ENCODE measurements around a stretch of chr12.

GRCh38 chr12:107732901-107734064 is 27.7 kb downstream of the PRDM4 start:
- RRBS = no CpG with 5 or more reads among the region's 4 CpGs

DNA sequence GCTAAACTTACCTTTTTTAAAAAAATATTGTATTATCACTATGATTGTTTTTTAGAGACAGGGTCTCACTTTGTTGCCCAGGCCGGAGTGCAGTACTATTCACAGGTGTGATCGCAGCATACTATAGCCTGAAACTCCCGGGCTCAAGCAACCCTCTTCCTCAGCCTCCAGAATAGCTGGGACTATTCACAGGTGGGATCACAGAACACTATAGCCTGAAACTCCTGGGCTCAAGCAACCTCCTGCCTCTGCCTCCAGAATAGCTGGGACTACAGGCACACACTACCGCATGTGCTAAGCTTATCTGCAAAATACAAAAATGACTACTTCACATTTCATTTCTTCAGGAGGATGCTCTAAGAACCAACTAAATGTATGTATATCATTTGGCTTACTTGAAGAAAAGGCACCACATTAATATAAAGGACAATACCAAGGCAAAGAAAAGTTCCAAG is 10.1 kb downstream of the PRDM4 start:
- RRBS = no CpG with 5 or more reads among the region's 4 CpGs

DNA sequence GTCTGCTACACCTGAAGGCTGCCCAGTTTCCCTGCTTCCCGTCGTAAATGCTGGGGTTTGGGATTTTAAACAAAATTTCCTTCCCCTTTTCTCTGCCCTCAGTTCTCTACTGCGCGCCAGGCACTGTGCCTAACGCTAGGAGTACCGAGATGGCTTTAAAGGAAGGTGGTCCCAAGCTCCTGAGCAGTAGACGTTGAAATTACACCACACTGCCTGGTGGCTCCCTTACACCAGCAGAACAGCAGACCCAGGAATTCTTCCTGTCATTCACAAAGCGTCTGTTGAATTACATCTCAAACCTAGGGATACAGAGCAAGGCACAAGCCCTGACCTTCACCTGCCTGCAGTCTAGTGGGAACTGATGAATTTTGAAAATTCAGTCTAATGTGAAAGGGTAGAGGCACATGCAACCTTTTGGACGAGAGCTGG is 657 bp upstream of the PRDM4 start:
- RRBS = no CpG with 5 or more reads among the region's 9 CpGs

DNA sequence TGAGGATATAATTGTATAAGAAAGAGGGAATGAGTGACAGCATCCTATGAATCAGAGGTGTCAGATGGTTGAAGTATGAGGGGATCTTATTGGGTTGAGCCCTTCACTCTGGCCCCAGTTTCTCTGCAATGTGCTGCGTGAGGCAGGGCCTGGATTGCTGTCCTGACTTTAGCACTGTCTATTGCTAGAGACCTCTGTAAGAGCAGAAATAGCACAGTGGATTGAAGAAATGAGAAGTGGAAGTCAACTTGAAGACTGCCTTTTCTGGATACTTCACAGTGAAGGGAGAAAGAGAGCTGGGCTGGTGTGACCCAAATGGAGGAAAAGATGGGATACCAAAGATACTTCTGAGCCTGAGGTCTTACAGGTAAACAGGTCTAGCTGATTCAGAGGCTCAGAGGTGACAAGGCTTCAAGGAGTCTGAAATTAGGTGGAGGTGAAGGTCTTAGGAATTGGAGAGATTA is 5.8 kb downstream of the ASCL4 start:
- RRBS = no CpG with 5 or more reads among the region's 1 CpG

DNA sequence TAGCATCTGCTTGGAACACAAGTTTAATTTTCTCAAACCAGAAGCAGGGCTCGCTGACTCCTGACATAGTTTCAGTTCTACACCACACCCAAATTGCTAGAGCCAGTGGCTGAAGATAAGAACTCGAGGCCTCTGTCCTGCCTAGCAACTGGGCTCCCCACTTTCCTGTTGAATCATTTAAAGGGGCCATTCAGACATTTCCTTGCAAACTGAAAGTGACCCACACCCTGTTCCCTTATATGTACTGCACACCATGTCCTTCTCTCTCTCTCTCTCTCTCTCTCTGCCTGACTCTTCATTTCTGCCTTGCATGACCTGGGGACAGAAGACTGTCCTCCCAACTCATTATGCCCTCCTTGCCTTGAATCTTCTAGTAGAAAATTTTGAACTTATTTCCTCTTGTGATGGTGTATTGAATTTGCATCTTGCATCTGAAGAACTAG is 9.8 kb upstream of the WSCD2 start:
- RRBS = no CpG with 5 or more reads among the region's 2 CpGs

- RRBS = no CpG with 5 or more reads among the region's 3 CpGs
Observed at GRCh38 chr12:108291163-108291571, 47.9 kb downstream of the CMKLR1 start.

GRCh38 chr12:108337952-108338440 is 1.1 kb downstream of the CMKLR1 start:
- RRBS = no CpG with 5 or more reads among the region's 5 CpGs

GRCh38 chr12:108648193-108649152 is 14.8 kb upstream of the SELPLG start:
- RRBS = no CpG with 5 or more reads among the region's 14 CpGs

- RRBS = no CpG with 5 or more reads among the region's 6 CpGs
Observed at GRCh38 chr12:108652184-108652623, 18.5 kb upstream of the SELPLG start.

- RRBS = no CpG with 5 or more reads among the region's 12 CpGs
Observed at GRCh38 chr12:108783094-108783748, 51.9 kb upstream of the CORO1C start.

DNA sequence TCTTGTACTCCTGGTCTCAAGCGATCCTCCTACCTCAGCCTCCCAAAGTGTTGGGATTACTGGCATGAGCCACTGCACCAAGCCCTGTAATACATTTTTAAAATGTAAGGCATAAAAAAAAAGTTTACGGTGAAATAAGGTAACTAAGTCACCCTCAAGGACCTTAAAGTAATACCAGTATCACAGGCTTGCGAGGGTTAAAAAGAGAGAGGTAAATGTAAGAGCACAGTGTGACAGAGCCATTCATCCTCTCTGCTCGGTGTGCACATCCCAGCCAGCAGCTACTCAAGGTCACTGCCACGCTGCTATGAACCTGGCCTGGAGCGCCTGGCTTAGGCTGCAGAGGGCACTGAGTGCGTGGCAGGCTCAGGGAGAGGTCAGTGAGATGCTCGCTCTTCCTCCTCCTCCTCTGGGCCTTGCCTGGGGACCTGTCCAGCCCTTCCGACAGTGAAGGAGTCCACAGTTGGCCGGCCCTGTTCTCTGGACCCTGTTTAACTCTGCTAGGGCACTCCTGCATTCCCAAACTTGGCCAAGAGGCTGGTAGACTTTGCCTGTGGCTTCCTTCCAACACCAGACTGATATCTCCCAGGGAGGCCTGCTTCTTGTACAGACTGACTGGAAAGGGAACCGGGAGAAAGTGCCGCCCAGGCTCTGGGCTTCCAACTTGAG is 62.4 kb upstream of the CORO1C start:
- RRBS = no CpG with 5 or more reads among the region's 12 CpGs

DNA sequence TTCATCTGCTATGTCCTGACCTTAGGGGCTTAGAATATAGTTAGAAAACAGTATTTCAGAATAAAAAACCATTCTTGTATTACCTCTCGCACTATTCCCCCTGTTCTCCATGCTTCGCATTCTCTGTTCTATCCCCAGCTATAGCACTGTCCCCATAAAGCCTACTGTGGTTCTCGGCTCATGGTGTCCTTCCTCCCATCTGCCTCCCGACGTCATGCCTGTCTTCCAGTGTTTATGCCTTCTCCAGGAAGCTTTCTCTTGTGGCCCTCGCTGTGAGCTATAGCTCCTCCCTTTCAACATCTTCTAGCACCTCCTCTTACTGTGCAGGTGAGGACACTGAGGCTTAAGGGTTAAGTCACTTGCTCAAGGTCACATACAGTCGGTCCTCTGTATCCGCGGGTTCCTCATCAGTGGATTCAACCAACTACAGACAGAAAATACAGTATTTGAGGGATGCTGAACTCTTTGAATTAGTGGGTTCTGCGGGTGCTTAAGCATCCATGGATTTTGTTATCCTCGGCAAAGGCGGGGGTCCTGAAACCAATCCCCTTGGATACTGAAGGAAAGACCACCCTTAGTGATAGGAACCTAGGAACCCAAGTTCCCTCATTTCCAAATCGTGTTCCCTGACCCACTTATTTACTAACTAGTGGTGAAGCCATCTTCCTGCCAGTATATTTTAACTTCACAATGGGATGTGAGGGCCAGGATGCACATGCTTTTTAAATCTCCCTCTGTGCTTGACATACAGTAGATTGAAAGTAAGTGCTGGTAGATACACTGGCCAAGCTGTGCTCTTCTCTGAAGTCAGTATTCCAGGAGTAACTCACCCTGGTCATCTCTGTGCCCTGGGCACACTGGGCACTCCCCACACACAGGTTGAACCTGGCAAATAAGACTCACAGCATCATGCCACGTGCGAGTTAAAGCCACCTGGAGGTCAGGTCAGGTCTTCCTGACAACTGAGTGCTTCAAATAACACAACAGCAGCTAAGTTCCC is 23.0 kb downstream of the SSH1 start:
- RRBS = no CpG with 5 or more reads among the region's 15 CpGs

DNA sequence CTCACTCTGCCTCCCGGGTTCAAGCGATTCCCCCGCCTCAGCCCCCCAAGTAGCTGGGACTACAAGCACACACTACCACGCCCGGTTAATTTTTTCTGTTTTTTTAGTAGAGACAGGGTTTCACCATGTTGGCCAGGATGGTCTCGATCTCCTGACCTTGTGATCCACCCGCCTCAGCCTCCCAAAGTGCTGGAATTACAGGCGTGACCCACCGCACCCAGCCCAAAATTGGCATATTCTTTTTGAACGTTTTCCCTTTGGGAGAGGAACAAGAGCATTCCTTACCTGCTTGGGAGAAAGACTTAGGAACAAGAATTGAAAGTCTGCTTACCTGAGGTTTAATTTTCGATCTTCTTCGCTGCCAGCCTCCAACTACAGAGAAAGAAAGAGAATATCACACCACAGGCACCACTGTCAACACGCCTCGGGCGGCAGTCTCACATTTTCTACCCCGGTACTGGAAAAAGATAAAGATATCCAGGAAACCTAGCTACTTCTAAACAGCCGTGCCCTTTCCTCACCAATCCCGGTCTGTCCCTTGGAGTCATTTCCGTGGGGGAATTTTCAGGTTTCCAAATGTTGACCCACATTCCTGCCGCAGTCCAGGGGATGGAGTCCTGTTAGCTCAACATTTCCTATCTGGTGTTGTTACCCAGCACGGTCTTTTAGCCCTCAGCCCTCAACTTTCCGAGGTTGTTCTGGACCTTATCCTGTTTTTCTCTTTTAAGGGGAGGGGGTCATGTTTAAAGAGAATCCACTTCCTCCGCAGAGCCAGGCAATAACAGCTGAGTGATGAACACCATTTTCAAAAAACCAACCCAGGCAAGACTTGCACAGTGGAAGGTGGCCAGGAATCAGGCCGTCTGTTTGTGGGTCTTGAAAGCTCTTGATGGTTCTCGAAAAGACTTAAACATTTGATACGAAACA is 4.8 kb downstream of the SSH1 start:
- RRBS = no CpG with 5 or more reads among the region's 26 CpGs

DNA sequence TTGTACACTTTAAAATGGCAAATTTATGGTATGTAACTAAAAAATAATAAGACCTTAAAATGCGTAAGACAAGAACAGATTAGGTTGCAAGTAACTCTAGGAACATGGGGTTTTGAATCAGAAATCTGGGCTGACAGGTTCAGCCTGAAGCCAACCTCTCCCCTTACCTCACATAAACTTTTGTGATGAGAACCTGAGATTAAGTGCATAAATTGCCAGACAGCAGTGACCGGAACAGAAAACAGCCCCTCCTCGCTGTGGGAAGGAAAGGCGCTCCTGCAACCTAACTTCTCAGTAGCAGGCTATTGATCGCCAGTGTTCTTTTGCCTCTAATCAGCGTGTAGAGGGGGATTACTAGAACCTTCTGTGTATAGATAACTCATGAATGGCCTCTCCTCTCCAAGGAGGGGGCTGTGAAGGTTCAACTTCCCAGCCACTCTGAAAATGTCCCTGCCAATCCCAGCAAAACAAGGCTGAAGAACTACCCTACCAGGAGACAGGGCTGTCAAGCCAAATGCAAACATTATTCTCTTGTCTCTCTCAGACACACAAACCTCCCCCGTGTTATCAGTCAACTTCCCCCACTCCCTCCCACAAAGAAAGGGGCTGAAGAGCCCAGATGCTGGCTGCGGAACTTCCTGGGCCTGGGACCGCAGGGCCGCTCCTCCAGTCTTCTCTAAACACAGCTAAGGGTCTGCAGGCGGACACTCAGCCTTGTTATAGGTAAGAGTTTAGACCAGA is 1.7 kb downstream of the SSH1 start:
- RRBS = no CpG with 5 or more reads among the region's 11 CpGs

DNA sequence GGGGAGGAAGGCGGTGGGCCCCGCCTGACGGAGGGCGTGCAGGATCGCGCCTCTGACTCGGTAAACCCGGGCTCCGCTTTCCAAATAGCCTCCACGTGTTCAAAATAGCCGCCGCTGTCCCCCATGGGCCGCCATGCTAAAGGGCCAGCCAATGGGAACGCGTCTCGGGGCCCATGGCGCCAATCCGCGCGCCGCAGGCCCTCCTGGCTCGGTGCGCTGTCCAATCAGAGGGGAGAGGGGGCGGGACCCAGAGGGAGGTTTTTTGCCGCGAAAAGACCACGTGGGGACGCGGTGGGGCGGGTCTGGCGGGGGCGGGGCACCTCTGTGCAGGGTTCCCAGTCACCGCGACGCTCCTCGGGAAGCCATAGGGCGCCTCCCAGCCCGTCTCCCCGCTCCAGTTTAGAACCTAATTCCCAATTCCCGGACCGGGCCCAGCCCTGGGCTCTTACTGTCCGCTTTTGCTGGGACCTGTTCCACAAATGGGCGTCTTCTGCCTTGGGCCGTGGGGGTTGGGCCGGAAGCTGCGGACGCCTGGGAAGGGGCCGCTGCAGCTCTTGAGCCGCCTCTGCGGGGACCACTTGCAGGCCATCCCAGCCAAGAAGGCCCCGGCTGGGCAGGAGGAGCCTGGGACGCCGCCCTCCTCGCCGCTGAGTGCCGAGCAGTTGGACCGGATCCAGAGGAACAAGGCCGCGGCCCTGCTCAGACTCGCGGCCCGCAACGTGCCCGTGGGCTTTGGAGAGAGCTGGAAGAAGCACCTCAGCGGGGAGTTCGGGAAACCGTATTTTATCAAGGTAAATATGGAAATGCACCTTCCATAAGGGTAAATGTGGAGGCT is 668 bp downstream of the UNG start:
- RRBS = 2% methylated on average over 21 of the region's 67 CpGs

- RRBS = no CpG with 5 or more reads among the region's 3 CpGs
Observed at GRCh38 chr12:109288560-109289078, 20.5 kb downstream of the FOXN4 start.

GRCh38 chr12:109469457-109470067 is 7.5 kb downstream of the KCTD10 start:
- RRBS = no CpG with 5 or more reads among the region's 12 CpGs

- RRBS = no CpG with 5 or more reads among the region's 11 CpGs
Observed at GRCh38 chr12:109540347-109541038, 32.8 kb downstream of the MMAB start.

- RRBS = no CpG with 5 or more reads among the region's 4 CpGs
Observed at GRCh38 chr12:109553414-109553709, 19.9 kb downstream of the MMAB start.

- RRBS = 10% methylated on average over 2 of the region's 17 CpGs
Observed at GRCh38 chr12:109823037-109823661, 10.0 kb downstream of the TRPV4 start.

Measured in GM12891 (cell line).